SK-N-DZ (cell line): ENCODE measurements around the gene ITGA3.

GRCh38 chr17:49747081-49747606, 16.8 kb downstream of the FAM117A start:
RAMPAGE:
- cytosol, long total RNA = no peak
- nucleus, long total RNA = no peak

RAMPAGE:
- cytosol, long total RNA = no peak
- nucleus, long total RNA = no peak
Observed at GRCh38 chr17:49972449-49972803, 3.4 kb downstream of the DLX4 start.

DNA sequence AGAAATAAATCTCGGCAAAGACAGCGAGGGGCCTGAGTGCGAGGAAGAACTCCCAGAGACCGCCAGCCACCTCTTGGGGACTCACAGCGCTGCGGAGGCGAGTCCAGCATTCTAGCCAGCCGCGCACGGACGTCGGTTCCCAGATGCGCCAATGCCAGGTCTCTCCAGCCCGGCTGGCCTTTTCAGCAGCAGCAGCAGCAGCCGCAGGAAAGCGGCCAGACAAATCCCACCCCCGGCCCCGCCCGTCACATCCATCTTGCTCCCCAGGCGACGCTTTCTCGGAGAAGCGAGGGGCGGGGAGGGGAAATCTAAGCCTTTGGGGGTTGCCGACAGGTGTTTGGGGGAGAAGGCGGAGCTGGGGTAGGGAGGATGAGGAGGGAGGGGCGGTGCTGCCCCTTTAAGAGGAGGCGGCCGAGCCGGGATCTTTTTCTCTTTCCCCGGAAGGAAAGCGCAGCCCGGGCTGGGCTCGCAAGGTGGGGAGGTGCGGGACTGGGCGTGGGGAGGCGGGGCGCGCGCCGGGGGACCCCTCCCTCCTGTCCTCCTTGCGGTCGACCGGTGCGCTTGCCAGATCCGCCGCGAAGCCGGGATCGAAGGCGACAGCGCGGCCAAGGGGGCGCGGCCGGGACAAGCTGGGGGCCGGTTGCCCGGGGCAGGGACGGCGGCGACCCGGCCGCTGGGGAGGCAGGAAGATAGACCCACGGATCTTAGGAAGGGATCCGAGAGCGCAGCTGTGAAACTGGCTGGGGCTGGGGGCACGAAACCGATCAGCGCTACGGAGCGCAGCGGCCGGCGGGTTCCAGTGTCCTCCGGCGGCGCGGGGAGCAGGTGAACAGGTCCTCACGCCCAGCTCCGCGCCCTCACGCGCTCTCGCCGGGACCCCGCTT, at the start of gene ITGA3:
Gene ITGA3 (plus strand): TSS at position 567 of the 884 bp plus-strand sequence.
RAMPAGE:
- cytosol, long total RNA = no peak
- nucleus, long total RNA = no peak

DNA sequence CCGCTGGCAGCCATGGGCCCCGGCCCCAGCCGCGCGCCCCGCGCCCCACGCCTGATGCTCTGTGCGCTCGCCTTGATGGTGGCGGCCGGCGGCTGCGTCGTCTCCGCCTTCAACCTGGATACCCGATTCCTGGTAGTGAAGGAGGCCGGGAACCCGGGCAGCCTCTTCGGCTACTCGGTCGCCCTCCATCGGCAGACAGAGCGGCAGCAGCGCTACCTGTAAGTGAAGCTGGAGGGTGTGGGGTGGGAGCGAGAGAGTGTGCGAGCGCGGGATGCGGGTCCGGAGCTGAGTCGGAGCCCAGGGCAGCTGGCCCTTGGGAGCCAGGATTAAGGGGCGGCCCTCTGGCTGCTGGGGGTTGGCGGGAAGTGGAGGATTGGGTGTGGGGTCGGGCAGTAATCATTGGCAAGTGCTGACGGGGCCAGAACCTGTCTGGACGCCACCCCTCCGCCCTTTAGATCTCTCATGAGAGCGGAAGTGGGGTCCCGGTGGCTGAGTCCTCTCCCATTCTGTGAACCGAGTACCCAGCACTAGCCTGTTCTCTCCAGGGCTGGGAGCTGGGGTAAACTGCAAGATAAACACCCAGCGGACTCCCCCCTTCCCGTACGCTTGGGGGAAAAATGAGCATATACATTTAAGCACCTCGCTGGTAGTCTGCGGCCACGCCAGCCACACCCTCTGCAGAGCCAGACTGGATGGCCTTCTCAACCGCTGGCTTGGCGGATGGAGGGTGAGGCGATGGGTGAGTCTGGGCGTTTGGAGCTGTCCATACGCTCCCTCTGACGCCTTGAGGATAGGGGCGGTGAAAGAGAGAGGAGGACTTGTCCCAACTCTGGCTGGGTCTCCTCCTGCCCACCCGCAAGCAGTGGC, 751 bp downstream of the ITGA3 start:
RAMPAGE:
- cytosol, long total RNA = no peak
- nucleus, long total RNA = no peak

GRCh38 chr17:50075190-50075935, 19.5 kb downstream of the ITGA3 start:
RAMPAGE:
- cytosol, long total RNA = no peak
- nucleus, long total RNA = no peak

RAMPAGE:
- cytosol, long total RNA = no peak
- nucleus, long total RNA = no peak
Observed at GRCh38 chr17:50089541-50090631, 5.3 kb upstream of the PDK2 start.

RAMPAGE:
- cytosol, long total RNA = no peak
- nucleus, long total RNA = no peak
Observed at GRCh38 chr17:50116971-50117660, 12.8 kb downstream of the SAMD14 start.

RAMPAGE:
- cytosol, long total RNA = no peak
- nucleus, long total RNA = no peak
Observed at GRCh38 chr17:50145378-50146185, 4.9 kb downstream of the PPP1R9B start.

RAMPAGE:
- cytosol, long total RNA = no peak
- nucleus, long total RNA = no peak
Observed at GRCh38 chr17:50149011-50149683, 1.3 kb downstream of the PPP1R9B start.

RAMPAGE:
- cytosol, long total RNA = no peak
- nucleus, long total RNA = no peak
Observed at GRCh38 chr17:50151585-50152695, 1.5 kb upstream of the PPP1R9B start.

DNA sequence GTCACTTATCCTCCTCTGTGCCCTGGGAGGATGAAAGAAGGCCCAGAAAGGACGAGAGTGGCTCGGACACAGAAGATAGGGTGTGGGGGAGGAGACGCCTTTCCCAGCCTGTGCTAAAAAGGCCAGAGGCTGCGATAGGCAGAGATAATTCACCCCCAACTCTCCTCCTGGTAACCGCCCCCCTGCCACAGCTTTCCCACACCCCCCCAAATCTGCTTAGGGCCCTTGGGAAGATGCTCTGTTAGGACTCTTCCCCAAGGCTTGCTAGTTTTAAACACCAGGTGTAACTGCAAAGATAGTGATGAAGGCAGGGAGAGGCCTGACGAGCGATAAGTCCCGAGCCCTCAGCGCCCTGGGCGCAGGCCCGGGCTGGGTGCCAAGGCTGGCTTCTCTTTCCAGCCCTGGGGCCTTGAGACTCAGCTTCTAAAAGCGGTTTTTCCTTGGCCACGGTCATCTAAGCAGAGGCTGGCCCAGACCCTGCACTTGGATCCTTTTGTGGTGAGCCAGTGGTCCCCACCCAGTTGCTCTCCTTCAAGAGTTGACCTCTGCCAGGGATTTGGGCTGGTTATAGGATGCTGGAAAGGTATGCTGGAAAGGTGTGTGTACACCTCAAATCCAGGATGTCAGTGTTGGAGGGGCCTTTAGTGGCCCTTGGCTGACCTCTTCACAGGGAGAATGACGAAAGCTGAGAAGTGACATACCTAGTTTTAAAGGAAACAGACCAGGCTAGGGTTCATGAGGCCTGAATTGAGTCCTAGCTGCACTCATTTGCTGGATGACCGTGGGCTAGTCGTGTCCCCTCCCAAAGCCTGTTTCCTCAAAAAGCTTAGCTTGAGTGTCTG, 3.4 kb upstream of the PPP1R9B start:
RAMPAGE:
- cytosol, long total RNA = no peak
- nucleus, long total RNA = no peak

DNA sequence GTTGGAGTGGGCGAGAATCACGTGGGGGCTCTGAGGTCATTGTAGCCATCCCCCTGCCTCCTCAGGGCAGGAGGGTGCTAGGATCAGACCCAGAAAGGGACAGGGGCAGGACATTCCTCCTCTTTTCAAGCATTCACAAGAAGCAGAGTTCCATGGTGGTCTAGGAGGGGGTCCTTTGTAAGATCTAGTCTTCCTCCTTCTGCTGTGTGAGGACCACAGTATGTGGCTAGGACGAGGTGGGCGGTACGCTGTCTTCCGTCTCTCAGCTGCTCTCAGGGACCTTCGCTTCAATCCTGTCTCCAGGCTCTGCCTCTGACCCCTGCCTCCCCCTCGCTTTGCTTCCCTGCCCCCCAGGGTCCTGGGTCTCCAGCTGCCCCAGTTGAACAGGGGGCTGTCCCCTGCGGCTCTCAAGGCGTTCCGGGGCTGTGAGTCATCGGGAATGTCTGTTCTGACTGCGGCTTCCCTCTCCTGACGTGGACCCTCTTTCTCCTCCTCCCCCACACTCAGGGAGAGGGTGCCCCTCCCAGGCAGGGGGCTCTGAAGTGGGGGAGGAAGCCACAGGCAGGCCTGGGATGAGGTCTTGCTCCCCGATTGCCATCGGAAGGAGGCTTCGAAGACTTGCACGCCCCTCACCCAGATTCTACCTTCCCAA, 8.8 kb upstream of the COL1A1 start:
RAMPAGE:
- cytosol, long total RNA = no peak
- nucleus, long total RNA = no peak

RAMPAGE:
- cytosol, long total RNA = no peak
- nucleus, long total RNA = no peak
Observed at GRCh38 chr17:50259707-50260128, 14.5 kb upstream of the TMEM92 start.

GRCh38 chr17:50263430-50264002, 10.8 kb upstream of the TMEM92 start:
RAMPAGE:
- cytosol, long total RNA = no peak
- nucleus, long total RNA = no peak

GRCh38 chr17:50264020-50264904, 10.0 kb upstream of the TMEM92 start:
RAMPAGE:
- cytosol, long total RNA = no peak
- nucleus, long total RNA = no peak

DNA sequence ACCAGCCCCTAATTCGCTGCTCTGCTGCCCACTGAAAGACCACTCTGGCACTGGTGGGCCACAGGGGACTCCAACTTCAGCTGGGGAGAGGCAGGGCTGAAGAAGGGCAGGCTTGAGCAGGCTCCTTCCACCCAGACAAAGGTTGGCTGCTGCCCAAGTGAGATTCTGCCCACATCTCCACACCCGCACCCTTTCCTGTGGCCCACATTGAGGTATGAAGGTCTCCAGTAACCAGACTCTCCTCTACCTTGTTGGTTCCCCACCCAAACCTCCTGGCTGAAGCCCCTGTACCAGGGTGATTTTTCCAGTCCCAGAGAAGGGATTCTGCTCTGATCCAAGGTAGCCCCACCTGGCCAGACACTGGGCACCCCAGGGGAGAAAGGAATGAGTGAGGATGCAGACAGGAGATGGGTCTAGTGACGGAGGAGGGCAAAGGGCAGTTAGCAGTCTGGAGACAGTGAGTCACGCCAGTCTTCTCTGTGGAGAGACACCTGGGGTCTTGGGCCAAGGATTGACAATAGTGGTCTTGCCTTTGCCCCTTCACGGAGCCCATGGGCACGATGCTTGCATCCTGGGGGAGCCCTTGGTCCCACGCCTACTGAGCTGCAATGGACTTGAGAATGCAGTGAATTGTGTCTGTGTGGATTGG, 1.7 kb downstream of the CHAD start:
RAMPAGE:
- cytosol, long total RNA = no peak
- nucleus, long total RNA = no peak

GRCh38 chr17:50482436-50483003, 3.9 kb downstream of the RSAD1 start:
RAMPAGE:
- cytosol, long total RNA = no peak
- nucleus, long total RNA = no peak

RAMPAGE:
- cytosol, long total RNA = no peak
- nucleus, long total RNA = no peak
Observed at GRCh38 chr17:50534269-50534842, 1.8 kb downstream of the EPN3 start.

DNA sequence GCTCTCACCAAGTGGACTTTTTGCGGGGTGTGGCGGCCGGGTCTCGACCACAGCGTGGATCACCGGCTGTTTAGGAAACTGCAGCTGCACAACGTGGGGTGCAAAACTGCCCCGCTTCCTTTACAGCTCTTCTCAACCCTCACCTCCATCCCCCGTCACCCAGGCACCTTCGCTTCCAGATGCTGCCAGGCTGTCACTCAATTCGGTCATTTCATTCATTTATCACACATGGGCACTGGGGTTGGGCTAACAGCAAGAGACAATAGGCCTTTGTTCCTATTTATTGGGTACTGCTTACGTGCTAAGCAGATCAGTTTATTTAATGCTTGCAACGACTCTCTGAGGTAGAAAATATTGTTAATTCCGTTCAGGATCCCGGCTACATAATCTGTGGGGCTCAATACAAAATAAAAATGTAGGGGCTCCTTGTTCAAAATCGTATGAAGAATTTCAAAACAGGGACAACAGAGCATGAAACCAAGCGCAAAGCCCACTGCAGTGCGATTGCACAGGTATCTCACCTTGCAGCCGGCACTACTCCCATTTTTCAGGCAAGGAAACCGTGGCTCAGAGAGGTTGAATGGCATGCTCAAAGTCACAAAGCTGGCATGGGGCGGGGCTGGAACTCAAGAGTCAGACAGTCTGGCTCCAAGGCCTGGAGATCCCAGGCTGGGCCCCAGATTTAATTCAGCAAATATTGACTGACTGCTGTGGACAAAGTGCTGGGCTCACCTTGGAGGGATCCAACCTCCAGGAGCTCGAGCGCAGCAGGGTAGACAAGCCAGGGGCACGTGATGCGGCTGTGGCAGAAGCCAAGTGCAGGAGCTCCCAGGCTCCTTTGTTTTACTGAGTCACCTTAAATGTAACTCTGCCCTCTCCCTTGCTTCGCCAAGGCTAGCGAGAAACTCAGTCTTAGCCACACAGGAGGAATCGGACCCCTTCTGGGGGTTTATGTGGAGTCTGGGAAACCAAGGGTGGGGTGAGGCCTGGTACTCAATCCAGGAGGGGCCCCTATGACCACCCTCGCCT, 4.3 kb upstream of the SPATA20 start:
RAMPAGE:
- cytosol, long total RNA = no peak
- nucleus, long total RNA = no peak

DNA sequence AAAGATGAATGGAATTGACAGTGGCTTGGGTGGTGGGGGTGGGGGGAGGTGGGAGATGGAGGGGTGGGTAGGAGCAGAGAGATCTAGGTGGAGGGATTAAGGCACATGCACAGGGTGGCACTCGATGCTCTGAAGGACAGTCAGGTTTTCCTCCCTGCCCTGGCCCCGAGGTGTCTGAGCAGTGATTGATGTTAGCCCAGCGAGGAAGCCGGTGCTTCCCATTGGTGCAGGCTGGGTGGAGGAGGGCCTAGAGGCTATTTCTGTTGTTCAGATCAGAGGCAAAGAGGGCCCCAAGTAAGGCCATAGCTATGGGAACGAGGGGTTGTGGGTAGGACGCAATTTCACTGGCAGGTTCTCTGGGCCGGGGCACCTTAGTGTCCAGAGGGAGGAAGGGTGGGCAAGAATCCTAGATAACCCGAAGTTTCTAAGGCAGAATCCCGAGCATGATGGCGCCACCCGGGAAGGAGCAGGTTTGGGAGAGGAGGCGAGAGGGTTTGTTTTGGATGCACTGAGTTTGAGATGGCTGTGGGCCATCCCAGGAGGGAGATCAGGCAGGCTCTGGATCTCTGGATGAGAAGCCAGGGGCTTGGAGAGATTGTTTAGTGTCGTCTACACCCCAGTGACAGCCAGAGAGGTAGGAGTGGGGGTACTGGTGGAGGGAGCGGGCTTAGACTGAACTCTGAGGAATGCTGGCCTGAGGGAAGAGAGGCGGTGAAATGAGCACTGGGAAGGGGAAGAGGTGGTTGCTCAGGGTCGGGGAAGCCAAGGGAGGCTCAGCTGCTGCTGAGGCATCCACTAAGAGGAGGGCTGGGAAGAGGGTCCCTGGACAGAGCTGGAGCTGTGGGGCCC, 23.3 kb downstream of the CACNA1G start:
RAMPAGE:
- cytosol, long total RNA = no peak
- nucleus, long total RNA = no peak